Heart right ventricle (tissue), 2 donors: ENCODE data around the gene DEF6.

DNA sequence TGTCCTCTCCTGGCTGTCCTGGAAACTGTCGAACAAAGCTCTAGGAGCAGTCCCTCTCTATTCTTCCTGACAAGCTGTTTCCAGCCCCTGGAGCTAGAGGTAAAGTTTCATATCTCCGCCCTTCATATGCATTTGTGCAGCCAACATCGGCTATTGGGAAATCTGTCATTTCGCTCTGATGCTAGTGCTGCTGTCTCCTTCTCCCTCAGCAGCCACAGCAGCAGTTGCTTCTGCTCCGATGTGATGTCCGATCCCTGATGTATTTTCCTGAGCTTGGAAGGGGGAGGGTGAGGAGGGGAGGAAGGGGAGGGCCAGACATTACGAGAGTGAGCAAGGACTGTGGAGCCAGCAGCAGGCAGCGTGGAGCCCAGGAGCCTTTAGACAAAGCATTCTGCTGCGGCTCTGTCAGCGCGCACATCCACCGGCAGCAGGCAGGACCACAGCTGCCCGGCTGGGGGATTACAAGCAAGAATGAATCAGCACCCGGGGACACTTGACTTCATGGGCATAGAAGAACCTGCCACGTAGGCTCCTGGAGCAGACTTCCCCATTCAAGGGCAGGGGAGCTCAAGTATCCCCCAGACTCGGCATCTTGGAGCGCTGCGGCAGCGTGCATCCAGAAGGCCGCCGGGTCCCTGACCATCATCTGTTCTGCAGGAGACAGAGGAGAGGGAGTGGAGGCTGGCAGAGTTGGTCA is 83.1 kb downstream of the TCP11 start:
- PRO-cap, 2 experiments, result peak in 2 of 2 experiments; most common plus-strand start position 329 of the sequence (in 1); most common minus-strand start position 232 of the sequence (in 1)

DNA sequence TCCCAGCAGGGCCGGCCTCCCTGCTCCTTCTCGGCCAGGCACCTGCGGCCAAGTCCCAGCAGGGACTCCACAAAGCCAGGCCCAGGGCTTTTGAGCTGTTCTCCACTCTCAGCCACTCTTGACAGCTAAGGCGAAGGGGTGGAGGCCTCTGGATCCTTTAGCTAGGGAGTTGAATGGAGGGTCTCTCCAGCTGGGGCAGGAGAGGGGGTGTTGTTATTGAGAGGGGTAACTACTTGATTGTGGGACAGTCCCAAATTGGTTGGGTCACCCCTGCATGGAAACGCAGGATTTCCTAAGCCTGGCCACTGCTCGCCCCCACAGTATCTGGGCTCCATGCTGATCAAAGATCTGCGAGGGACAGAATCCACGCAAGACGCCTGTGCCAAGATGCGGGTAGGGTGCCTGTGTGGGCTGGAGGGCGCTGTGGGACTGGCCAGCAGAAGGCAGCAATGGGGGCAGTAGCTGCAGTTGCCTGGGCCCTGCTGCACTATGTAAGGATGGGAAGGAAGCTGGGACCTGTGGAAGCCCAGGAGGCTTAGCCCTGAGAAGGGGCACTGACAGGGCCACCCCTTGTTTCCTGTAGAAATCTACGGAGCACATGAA is 58.2 kb downstream of the TCP11 start:
- PRO-cap, 2 experiments, result no peak in any of the 2 experiments

DNA sequence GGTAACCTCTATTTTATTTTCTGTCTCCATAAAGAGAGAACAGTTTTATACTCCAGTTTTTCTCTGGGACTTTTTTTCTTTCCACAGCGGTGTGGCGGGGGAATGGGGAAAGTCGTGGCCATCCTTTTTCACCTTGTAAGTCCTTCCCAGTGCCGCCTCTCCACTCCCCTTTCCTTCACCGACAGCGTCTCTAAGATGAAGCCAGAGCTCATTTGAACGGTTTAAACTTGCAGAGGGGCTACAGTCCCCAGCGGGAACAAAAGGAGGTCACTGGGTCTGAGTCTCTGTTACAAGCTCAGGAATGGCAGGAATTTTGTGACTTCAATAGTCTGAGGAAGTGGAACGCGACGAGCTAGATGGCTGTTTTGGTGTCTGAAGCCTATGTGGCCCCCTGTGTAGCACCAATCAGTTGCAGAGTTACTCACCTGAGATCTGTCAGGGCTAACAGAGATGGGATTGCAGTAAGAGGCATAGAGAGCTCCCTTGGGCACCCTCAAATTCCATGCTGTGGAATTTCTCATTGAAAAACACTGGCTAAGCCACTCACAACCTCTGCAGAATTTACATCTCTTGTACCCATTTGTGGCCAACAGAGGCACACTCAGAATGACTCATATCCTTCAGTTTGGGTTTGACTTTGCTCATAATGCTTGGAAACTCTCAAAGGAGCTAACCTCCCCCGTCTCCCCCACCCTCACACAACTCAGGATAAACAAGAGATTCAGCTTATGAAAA is 7.0 kb upstream of the TCP11 start:
- PRO-cap, 2 experiments, result no peak in any of the 2 experiments

DNA sequence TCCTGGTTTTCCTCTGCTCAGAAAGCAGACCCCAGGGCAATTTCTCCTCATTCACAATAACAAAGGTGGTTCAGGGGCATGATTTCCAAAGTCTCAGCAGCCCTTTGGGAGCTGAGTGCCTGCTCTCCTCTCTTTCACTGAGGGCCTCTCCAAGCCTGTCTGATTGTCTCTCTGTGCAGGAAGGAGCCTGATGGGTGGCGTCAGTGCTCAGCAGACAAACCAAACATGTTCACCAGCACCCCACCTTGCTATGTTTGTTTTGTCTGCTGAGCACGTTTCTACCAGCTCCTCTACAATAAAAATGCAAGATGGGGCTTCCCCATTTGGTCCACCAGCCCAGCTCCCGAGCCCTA is 25.4 kb upstream of the TCP11 start:
- PRO-cap, 2 experiments, result no peak in any of the 2 experiments

DNA sequence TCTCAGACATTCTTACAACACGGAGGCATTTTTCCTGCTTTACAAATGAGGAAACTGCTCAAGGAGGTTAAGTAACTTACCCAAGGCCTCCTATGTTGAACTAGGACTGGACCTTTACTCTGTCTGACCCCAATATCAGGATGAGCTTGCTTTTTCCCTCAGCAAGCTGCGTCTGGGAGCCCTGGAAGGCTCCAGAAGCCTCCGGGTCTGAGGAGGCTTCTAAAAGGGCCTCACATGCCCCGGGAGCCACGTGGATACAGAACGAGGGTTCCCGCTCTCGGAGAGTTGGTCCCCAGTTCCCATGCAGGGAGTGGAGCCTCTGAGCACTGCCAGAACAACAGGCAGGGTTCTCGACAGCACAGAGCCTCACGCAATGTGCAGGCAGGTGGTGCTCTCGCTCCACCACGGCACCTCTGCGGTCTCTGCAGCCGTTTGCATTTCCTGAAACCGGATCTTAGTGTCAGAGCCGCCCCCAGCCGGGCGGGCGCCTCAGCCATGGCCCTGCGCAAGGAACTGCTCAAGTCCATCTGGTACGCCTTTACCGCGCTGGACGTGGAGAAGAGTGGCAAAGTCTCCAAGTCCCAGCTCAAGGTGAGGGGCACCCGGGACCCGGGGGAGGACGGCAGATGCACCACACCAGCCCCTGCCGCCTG is at the start of gene DEF6:
DEF6 (plus strand) TSS at position 457 of the 653 bp plus-strand sequence.
- PRO-cap, 2 experiments, result peak in 2 of 2 experiments; most common plus-strand start position 463 of the sequence (in 2); most common minus-strand start position 413 of the sequence (in 1)

- PRO-cap, 2 experiments, result no peak in any of the 2 experiments
These were observed 19.2 kb downstream of the PPARD start for GRCh38 chr6:35361433-35362043.

DNA sequence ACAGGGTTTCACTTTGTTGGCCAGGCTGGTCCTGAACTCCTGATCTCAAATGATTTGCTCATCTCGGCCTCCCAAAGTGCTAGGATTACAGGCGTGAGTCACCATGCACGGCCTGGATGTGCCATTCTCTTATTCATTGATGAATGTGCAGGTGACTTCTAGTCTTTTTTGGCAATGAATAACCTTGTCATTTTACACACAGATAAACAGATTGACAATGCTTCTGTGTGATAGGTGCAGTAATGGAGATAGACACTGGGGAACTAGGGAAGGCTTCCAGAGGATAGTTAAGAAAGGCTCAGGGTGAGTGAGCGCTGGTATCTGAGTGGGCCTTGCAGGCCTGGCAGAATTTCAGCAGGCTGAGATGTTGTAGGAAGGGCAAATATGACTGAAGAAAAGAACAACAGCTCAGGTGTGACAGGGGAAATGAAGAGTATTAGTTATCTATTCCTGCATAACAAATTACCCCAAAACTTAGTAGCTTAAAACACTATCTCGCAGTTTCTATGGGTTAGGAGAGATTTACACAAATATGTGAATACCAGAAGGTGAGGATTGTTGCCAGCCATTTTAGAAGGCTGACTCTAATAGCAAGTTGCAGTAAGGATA is 23.4 kb downstream of the PPARD start:
- PRO-cap, 2 experiments, result no peak in any of the 2 experiments

- PRO-cap, 2 experiments, result no peak in any of the 2 experiments
These were observed 52.7 kb downstream of the PPARD start for GRCh38 chr6:35394887-35395657.

GRCh38 chr6:35403467-35403918 is 48.6 kb upstream of the FANCE start:
- PRO-cap, 2 experiments, result no peak in any of the 2 experiments

DNA sequence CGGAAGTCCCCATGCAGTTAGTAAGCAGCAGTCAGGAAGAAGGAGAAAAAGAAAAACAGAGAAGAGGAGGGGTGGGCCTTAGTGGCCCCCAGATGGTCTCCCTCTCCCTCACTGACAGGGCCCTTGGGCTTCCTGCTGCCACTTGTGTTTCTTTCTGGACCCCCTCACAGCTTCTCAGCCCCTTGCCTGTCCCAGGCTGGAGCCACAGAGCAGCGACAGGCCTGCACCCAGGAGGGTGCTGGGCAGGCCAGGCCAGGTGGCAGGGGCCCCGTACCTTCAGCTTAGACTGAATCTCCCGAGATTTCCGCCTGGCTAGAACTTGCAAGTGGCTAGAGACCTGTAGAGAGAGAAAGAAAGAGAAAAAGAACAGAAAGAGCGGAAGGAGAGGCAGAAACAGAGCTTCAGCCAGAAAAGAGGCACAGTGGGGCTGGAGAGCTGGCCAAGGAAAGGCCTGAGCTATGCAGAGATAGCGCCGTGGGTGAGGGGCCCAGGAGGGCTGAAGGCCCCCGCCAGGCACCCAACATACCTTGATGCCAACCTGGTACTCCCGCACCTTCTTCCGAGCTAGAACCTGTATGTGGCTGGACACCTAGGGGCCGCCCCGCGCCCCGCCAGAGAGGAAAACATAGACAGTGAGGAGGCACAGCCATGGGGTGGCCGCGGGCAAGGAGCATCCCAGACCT is 11.7 kb downstream of the RPL10A start:
- PRO-cap, 2 experiments, result no peak in any of the 2 experiments

- PRO-cap, 2 experiments, result no peak in any of the 2 experiments
These were observed 13.4 kb downstream of the RPL10A start for GRCh38 chr6:35481523-35482155.

- PRO-cap, 2 experiments, result no peak in any of the 2 experiments
These were observed 12.8 kb downstream of the TEAD3 start for GRCh38 chr6:35484047-35484482.

DNA sequence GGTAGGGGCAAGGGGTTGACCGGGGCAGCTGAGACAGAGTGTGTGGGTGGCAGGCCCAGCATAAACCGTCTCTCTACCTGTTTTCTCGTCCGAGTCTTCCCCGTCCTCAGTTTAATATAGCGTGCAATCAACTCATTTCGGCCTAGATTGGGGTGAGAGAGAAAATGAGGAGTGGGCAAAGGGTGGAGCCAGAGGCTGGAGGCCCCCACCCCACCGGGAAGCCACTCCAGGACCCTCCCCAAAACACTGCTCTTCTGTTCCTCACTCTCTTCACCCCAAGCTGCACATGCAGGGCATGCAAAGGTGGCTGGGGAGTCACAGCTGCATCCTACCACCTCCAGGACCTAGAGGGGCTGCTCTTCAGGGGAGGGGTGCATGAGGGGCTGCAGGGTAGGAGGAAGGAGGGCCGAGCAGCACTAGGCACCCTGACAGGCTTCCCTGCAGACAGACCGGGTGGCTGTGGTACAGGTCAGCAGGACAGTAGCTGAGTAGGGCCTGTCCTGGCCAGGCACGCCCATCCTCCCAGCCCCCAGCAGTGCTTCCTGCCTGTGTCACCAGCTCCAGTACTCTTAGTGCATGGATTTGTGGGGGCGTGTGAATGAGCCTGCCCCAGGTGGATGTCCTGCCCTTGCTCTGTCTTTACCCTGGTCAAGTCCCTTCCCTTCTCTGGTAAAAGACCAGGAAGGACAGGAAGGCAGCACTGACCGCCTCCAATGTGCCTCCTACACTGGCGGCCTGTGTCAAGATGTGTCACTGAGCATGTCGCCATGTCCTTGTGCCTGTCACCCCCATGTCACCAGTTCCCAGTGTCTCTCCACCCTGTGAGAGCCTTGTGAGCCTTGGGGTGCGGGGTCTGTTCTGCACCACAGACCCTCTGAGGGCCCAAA is 12.2 kb downstream of the TEAD3 start:
- PRO-cap, 2 experiments, result no peak in any of the 2 experiments

DNA sequence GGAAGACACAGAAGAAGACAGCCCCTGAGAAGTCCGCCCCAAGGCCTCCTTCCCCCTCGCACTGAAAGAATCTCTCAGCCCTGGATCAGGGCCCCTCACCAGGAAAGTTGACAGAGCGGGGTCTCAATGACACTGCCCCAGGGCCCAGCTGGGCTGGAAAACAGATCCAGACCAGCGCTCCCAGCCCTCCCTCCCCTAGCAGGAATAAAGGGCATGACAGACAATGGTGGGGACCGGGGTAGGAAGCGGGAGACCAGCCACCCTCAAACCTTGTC is 1.0 kb downstream of the TEAD3 start:
- PRO-cap, 2 experiments, result no peak in any of the 2 experiments

GRCh38 chr6:35500666-35501185 is 3.8 kb upstream of the TEAD3 start:
- PRO-cap, 2 experiments, result peak in 1 of 2 experiments; most common plus-strand start chr6:35501120 (in 1); most common minus-strand start chr6:35500943 (in 1)

- PRO-cap, 2 experiments, result no peak in any of the 2 experiments
These were observed 87.3 kb upstream of the TULP1 start for GRCh38 chr6:35599863-35600460.

DNA sequence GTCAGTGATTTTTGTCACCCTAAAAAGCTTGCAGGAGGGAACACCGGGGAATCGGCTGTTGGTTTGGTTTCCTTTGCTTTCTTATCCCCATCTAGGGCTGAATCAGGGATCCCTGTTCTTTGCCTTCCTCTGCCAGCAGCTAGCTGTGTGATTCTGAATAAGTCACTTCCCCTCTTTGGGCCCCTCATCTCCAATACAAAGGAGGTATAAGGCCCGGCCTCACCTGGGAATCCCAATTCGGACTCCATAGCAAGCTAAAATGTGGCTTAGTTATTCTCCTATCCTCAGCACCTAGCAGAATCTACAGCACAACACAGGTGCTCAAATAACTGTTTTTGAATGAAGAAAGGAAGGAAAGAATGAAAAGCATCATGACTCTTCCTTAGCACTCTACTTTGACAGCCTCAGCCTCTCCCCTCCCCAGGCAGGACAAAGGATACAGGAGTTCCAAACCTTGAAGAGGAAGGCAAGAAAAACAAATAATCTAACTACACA is 18.4 kb upstream of the ARMC12 start:
- PRO-cap, 2 experiments, result no peak in any of the 2 experiments

DNA sequence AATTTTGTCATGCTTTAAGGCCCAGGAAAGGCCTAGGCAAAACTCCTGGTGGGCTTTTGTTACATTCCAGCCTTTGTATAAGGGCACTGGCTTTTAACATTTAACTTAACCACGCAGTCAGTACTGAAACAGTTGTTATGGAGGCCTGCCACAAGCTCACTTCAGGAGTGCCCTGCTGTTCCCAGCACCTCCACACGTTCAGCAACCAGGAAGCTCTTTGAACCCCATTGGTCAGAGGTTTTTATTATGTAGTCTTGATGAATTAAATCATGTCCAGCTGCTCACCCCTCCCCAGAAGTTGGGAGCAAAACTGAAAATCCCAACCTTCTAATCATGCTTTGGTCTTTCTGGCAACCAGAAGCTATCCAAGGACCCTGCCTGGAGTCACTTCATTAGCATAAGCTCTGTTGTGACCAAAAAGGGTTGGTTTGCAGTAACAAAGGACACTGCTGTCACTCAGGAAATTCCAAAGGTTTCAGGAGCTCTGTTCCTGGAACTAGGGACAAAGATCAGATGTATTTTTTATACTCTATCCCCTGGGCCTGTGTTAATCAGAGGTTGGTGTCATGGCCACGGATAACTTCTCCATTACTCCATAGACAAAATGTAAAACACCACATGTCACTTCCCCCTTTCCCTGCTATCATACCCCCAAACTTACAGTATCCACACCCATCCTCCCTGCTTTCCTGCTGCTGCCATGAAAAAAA is 2.9 kb downstream of the ARMC12 start:
- PRO-cap, 2 experiments, result peak in 1 of 2 experiments; most common plus-strand start position 550 of the sequence (in 1); most common minus-strand start position 409 of the sequence (in 1)

GRCh38 chr6:35931803-35932318 is 11.0 kb upstream of the SRPK1 start:
- PRO-cap, 2 experiments, result no peak in any of the 2 experiments

- PRO-cap, 2 experiments, result no peak in any of the 2 experiments
These were observed 1.9 kb downstream of the MAPK14 start for GRCh38 chr6:36029399-36029922.